Suprapubic skin (tissue), 4 donors: Measurements from ENCODE around the genes GALNT5 and PKP4.

DNA sequence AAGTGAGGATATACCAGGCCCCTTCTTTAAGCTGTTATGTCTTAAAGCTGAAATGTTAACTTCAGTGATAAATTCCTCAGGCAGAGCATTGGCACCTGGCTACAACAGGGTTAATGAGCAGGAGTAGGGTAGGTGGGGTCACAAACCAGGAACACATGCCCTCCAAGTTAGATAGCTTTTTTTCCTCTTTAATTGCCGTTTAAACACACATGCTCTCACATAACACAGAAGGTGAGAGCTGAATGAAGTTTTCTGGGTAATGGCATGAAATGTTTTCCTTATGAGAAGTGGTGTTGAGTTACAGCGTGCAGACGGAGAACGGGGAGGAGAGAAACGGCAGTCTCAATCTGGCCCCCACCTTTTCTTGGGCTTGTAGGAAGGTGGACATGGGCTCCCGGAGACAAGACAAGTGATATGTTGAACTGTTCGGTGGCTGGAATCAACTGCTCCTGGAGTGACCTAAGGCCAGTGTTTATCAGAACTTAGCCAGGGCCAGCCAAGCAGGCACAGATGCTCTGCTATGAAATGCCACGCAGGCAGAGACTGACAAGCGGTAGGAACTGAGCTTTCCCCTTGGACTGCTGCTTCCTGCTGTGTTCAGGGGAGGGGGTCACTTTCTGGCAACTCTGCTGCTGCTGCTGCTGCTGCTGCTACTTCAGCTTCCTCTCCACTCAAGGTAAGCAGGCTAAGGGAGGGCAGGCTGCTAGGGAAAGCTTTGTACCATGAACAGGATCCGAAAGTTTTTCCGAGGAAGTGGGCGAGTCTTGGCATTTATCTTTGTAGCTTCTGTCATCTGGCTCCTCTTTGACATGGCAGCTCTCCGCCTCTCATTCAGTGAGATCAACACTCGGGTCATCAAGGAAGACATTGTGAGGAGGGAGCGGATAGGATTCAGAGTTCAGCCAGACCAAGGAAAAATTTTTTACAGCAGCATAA, at the start of gene GALNT5:
TSS of gene GALNT5 (plus strand) at position 345 of the 936 bp plus-strand sequence.
- PRO-cap = no peak
- RAMPAGE, long total RNA, 4 experiments = no peak in any of the 4 experiments

DNA sequence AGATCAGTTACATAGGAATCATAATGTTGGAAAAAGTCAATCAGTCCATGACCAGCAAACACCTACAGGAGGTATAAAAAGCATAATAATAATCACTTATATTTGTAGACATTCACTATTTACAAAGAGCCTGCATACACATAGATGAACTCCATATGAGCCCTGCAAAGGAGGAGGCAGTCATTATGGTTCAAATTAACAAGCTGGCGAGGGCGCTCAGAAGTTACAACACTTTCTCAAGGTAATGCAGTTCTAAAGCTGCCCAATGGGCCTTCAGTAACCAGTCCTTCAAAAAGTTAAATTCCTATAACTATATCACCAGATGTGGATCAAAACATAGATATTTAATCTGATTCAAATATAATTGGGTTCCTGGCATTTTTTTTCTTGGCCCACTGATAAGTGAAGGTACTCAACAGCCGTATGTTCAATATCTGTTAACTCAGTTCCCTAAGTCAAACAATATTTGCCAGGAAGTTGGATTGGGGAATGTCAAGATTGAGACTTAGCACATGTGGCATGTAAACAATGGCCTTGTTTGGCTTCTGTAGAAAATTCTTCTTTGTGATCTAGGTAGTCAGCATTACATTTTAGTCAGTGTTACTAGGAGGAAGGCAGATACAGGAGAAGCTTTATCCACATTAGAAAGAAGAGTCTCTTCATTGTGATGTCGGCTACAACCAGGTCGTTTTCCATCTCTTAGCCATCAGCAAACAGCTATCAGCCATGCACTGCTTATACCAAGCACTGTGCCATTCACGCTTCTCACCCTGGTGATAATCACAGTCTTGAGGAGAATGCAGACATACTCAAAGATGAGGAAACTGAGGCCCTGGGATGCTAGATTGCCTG, 2.8 kb downstream of the GALNT5 start:
- PRO-cap = no peak
- RAMPAGE, long total RNA, 4 experiments = no peak in any of the 4 experiments

- PRO-cap = no peak
- RAMPAGE, long total RNA, 4 experiments = no peak in any of the 4 experiments
Observed at GRCh38 chr2:157414822-157415264, 29.0 kb downstream of the CYTIP start.

- PRO-cap = no peak
- RAMPAGE, long total RNA, 4 experiments = no peak in any of the 4 experiments
Observed at GRCh38 chr2:157442661-157442947, 1.3 kb downstream of the CYTIP start.

GRCh38 chr2:157442948-157443640, 795 bp downstream of the CYTIP start:
- PRO-cap = no peak
- RAMPAGE, long total RNA, 4 experiments = no peak in any of the 4 experiments

GRCh38 chr2:157866970-157867741, 9.0 kb downstream of the ACVR1 start:
- PRO-cap = no peak
- RAMPAGE, long total RNA, 4 experiments = no peak in any of the 4 experiments

- PRO-cap = no peak
- RAMPAGE, long total RNA, 4 experiments = no peak in any of the 4 experiments
Observed at GRCh38 chr2:157897611-157898158, 21.6 kb upstream of the ACVR1 start.

GRCh38 chr2:158042987-158043628, 58.6 kb upstream of the UPP2 start:
- PRO-cap = no peak
- RAMPAGE, long total RNA, 4 experiments = no peak in any of the 4 experiments

- PRO-cap = bidirectional peak, plus-strand start at chr2:158456888, minus-strand start at chr2:158456687
- RAMPAGE, long total RNA, 4 experiments = no peak in any of the 4 experiments
Observed at GRCh38 chr2:158456515-158457240, at the start of gene PKP4. Gene PKP4, plus strand, starts transcription at chr2:158456952.

DNA sequence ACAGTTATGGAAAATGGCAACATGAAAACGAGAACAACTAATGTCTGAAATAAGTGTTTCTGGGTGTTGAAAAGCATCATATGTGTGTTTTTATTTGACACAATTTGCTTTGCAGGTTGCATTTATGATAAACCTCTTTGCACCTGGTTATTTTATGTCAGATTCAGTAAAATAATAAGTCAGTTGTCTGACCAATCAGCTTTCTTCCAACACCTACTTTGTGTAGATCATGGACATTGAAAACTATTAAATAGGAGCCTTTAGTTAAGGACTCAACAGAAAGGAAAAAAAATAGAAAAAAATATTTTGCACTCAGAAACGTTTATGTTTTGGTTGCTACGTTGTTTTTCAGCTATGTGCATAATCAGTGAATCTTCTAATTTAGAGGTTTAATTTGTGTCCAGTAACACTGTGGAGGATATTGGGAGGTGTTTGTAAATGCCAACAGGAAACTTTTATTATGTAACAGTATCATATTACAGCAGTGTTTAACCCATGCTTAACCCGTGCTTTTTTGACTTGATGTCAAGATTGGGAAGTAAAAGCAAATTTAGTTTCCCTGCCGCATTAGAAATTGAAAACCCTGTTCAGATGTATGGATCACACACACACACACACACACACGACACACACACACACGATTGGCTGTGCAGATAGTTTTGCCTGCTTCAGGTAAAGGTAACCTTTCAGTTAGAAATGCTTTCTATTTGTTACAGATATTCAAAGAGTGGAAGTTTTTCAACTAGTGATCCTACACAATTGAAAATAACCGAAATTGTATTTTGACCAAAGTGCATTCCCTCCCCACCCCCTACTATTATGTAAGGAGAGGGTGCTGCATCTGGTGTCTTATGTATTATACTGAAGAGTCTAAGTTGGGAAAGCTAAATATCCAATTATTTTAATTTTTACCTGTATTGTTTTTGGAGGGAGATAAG, 2.7 kb downstream of the PKP4 start:
- PRO-cap = no peak
- RAMPAGE, long total RNA, 4 experiments = no peak in any of the 4 experiments

DNA sequence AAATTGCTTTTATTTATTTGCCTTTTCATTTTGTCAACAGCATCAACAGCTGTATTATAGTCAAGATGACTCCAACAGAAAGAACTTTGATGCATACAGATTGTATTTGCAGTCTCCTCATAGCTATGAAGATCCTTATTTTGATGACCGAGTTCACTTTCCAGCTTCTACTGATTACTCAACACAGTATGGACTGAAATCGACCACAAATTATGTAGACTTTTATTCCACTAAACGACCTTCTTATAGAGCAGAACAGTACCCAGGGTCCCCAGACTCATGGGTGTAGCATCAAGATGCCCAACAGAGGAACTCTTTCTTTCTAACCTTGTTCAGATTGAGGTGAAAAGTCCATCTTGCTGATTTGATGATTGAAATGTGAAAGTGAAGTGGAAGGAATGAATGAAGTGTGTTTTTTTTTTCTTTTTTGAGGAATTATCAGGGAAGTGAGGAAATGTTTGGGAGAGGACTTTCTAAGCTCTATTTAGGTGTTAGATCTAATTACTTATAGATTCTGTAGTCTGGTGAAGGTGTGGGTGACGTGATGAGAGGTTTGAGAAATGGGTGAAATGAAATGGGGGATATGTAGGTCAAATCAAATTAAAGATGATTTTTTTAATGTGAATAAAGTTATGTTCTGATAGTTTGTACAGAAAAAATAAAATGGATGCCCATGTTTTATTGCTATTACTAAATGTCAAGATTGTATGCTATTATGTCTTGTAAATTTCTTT, 114.6 kb upstream of the DAPL1 start:
- PRO-cap = no peak
- RAMPAGE, long total RNA, 4 experiments = start-site peak on the plus strand in 1 of 4 experiments, centred at position 277 of the sequence, 87 reads per replicate

GRCh38 chr2:158717887-158718347, 77.2 kb upstream of the DAPL1 start:
- PRO-cap = no peak
- RAMPAGE, long total RNA, 4 experiments = no peak in any of the 4 experiments

DNA sequence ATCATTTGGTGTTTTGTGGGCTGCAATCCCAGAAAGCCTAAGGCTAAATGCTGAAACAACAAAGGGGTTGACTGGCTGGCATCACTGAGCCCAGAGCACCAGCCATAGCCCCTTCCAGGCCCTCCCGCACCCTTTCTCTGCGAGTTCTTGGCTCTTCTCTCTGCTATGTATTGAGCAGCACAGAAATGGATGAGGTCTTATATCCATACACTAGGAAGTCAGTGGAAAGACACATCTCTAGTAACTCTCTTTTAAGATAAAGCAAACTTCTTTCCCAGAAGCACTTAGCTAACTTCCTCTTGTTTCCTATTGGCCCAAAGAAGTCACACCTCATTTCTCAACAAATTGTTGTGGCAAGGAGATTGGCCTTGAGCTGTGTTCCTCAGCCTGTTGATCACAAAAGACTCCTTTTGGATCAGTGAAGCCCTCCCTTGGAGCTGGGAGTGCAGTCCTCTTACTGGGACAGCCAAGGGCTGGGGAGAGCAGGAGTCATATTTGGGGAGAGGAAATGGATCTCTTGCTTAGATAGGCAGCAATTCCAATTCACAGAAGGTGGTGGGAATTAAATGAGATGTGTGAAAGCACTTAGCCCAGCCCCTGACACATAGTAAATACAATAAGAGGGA, 51.3 kb upstream of the DAPL1 start:
- PRO-cap = no peak
- RAMPAGE, long total RNA, 4 experiments = no peak in any of the 4 experiments

- PRO-cap = no peak
- RAMPAGE, long total RNA, 4 experiments = no peak in any of the 4 experiments
Observed at GRCh38 chr2:158954359-158954858, 14.0 kb upstream of the TANC1 start.

GRCh38 chr2:159167391-159167931, 119.0 kb downstream of the WDSUB1 start:
- PRO-cap = no peak
- RAMPAGE, long total RNA, 4 experiments = no peak in any of the 4 experiments

DNA sequence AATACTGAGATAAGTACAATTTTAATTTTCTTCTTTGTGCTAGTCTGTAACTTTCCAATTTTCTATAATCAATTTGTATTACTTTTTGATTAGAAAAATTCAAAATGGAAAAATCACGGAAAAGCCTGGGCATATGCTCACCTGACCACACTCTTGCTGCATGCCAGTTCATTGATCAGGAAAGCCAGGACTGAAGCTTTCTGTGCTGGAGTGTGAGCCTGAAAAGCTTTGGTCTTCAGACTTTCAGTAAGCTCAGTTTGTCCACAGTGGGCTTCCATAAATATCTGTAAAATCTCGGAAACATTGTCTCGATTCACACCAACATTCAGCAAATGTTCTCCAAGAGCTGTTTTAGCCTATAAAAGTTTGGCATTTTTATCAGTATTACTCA, 98.5 kb upstream of the WDSUB1 start:
- PRO-cap = no peak
- RAMPAGE, long total RNA, 4 experiments = start-site peak on the minus strand in 1 of 4 experiments, centred at positions 182 to 298 of the sequence, 24 to 46 reads per replicate

GRCh38 chr2:159612677-159613066, 3.7 kb downstream of the BAZ2B start:
- PRO-cap = no peak
- RAMPAGE, long total RNA, 4 experiments = no peak in any of the 4 experiments

- PRO-cap = no peak
- RAMPAGE, long total RNA, 4 experiments = no peak in any of the 4 experiments
Observed at GRCh38 chr2:159616872-159617225, 501 bp upstream of the BAZ2B start.

- PRO-cap = no peak
- RAMPAGE, long total RNA, 4 experiments = no peak in any of the 4 experiments
Observed at GRCh38 chr2:159769319-159770278, 28.4 kb downstream of the CD302 start.

DNA sequence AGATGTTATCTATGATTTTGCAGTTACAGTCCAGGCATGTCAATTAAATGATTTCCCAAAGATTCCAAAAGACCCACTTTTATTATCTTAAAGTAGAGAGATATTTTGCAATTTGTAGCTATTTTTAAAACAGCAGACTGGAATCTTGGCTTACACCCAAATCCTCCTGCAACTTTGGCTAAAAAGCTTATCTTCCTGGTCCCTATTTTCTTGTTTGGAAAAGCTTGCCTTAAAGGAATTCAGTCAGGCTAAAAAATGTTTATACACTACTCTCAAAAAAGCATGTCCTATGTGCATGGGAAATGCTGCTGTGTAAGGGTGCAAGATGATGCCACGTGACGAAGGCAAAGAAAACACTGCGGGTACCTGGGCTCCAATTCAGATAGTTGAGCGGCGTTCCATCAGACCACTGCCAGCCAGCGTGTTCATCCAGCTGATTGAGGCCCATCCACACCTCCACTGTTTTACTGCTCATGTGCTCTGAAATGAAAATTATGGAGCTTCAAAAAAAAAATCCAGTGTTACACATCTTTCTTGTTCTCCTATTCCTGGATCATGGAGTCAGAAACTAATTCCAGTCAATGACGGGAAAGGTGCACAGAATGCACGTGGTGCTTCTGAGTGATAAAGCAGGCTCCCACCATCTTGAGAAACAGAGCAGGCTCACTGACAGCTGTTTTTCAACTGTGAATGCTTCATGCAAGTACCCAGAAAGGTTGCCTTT, 33.8 kb downstream of the PLA2R1 start:
- PRO-cap = no peak
- RAMPAGE, long total RNA, 4 experiments = no peak in any of the 4 experiments